ENCODE measurements around a stretch of chr20.

- RRBS, 2 experiments = no CpG with 5 or more reads among the region's 9 CpGs
Measured at GRCh38 chr20:47712958-47713686, 72.2 kb downstream of the SULF2 start.

DNA sequence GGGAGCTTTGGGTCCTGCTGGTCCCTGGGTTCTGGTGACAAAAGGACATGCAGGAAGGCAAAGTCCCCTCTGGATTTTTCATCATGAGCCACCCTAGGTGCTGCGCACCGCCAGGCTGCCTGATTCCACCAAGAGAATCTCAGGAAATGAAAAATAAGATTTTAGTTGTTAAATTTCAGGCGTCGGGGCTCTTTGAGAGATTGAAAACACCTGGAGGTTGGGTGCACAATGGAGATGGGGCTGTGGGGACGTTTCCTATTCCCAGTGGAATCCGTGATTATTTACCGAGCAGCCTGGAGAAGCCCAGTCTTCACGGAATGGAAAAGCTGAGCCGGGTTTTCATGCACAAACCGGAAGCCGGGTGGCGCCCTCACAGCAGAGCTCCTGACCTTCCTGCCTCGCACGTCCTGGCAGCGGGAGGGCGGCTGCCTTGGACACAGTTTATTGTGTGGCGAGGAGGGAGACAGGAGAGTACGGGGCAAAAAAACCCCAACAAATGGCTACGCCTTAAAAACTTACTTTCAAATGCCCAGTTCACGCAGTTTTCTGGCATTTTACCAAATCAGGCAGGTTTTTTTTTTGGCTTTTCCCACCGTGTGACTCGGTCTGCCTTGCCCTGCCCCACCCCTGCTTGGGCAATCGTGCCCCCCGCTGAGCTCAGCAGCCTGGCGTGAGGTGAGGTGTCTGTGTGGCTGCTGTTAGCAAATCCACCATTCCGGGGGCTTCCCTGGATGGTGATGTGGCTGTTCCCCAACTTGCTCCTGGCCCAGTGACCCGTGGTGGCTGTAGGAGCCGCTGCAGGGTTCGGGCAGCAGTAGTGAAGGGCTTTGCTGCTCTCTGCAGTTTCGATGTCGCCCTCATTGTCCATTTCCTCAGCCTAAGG is 187.0 kb upstream of the SULF2 start:
- RRBS, 2 experiments = no CpG with 5 or more reads among the region's 31 CpGs

GRCh38 chr20:48126408-48126834 is 341.1 kb upstream of the SULF2 start:
- RRBS, 2 experiments = no CpG with 5 or more reads among the region's 5 CpGs

- RRBS, 2 experiments = no CpG with 5 or more reads among the region's 18 CpGs
Measured at GRCh38 chr20:48338822-48339563, 488.8 kb downstream of the PREX1 start.

DNA sequence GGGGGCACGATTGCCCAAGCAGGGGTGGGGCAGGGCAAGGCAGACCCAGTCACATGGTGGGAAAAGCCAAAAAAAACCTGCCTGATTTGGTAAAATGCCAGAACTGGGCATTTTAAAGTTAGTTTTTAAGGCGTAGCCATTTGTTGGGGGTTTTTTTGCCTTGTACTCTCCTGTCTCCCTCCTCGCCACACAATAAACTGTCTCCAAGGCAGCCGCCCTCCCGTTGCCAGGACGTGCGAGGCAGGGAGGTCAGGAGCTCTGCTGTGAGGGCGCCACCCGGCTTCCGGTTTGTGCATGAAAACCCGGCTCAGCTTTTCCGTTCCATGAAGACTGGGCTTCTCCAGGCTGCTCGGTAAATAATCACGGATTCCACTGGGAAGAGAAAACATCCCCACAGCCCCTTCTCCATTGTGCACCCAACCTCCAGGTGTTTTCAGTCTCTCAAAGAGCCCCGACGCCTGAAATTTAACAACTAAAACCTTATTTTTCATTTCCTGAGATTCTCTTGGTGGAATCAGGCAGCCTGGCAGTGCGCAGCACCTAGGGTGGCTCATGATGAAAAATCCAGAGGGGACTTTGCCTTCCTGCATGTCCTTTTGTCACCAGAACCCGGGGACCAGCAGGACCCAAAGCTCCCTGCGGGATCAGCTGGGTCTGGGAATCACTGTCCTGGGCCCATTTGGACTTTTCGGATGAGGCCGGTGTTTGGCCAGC is 453.4 kb downstream of the PREX1 start:
- RRBS, 2 experiments = 18 to 51% methylated on average over 2 of the region's 21 CpGs

DNA sequence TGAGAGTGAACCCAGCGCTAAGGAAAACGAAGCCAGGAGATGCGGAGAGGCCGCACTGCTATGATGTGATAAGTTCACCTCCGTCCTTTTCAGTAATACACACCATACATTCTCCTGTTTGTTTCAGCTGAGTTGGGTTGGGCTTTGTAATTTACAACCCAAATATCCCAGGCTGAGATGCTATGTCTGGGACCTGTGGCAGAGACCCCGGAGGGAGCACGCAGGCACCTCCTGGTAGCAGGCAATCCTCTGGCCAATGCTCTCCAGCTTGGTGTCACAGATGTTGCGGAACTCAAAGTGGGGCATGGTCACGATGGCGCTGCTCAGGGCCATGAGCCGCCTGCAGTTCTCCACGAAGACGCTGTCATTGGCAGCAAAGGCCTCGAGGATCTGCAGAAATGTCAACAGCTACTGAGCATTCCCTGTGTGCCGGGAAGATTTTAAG is 177.1 kb downstream of the PREX1 start:
- RRBS, 2 experiments = 94% methylated on average over 1 of the region's 15 CpGs; no CpG with 5 or more reads in 1 of the 2 experiments

DNA sequence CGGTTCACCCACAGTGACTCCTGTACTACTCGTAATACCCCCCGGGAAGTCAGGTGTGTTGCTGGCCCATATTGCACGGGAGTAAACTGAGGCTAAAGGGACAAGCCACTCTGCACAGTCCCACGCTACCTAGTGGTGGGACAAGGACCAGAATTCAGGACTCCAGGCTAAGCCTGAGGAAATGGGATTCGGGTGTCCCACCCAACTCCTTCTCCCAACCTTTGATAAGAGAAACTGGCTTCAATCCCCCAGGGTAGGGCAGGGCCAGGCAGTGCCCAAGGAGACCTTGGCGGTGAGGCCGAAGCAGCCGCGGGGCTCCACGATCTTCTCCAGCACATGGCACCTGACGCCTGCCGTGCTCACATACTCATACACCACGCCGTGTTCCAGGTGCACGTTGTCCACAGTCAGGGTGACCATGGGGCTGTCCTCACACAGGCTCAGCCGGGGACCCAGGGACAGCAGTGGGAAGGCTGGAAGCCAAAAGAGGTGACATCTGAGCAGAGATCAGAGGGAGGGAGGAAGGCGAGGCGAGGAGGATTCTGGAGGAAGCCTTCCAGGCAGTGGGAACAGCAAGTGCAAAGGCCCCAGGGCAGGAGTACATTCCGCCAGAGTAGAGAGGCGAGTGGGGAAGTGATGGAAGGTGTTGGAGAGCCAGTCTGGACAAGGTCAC is 176.6 kb downstream of the PREX1 start:
- RRBS, 2 experiments = 94% methylated on average over 1 of the region's 21 CpGs; no CpG with 5 or more reads in 1 of the 2 experiments

DNA sequence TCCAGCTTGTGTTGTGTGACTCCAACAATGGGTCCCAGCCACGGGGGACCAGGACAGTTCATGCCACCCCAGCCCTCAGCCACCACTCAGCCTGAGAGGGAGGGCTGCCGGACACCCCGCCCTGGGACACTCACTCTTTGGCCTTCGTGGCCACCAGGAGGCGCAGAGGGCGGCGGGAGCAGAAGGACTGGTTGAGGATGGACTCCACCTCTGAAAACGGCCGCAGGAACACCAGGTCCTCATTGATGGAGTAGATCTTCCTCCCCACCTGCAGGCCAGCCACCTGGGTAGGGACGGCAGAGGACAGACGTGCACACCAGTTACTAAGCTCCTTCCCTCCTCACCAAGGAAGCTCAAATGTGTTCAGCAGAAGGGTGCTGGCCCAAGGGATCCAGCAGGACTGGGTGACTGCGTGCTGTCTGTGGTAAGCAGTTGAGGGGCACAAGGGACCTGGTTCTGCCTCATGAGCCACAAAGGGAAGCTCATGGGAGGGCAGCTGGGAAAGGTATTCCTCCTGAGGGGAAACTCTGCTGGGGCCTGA is 170.8 kb downstream of the PREX1 start:
- RRBS, 2 experiments = no CpG with 5 or more reads among the region's 12 CpGs

DNA sequence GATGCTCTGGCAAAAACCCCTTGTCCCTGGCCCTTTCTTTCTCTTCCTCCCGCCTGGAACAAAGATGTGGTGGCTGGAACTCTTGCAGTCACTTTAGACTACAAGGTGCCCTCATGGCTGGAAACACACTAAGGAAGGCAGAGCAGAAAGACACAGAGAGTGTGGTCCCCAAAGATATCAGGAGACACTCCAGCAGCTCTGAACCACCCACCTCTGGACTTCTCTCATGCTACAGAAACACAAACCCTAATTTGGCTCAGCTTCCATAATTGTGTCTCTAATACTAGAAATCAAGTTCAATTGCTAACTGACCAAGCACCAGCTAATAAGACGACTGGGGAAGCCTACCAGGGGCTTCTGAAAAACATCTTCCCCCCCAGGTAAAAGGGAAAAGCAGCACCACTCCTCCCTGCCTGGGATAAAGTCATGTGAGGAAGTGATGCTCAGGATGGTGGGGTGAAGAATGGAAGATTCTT is 160.7 kb downstream of the PREX1 start:
- RRBS, 2 experiments = no CpG with 5 or more reads among the region's 2 CpGs

DNA sequence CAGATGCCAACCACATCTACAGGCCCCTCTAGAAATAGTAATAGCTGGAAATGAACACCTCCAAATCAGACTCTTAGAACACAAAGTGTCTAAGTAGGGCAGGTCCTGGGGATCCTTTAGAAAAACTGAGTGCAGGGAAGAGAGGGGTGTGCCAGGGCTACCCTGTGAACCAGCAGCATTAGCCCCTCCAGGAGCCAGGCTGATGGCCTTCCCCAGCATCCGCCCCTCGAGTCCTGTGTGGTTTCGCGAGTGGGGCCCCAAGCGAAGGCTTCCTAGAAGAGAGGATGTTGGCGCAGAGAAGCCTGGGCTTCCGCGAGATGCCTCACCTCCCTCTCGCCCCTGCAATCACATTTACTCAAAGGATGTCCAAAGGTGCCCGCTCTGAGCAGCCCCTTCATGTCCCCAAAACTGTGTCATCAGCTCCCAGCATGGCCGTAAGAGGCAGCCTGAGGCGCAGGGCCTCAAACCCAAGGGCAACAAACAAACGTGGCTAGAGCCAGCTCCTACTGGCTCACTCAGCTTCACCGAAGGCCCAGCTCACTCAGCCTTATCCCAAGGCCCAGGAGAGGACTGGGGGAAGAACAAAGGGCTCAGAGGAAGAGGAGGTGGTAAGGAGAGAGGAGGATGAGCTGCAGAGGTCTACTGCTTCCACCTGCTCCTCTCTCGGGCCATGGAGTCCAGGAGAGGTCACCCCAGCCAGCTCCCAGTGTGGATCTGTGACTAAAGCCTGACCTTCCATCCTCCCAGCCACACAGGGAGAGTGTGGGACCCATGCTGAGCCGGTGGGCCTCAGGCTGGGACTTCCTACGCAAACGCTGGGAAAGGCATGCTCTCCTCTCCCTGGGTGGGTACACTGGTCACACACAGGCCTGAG is 111.6 kb downstream of the PREX1 start:
- RRBS, 2 experiments = no CpG with 5 or more reads among the region's 18 CpGs

- RRBS, 2 experiments = no CpG with 5 or more reads among the region's 14 CpGs
Measured at GRCh38 chr20:48721911-48722764, 105.7 kb downstream of the PREX1 start.

DNA sequence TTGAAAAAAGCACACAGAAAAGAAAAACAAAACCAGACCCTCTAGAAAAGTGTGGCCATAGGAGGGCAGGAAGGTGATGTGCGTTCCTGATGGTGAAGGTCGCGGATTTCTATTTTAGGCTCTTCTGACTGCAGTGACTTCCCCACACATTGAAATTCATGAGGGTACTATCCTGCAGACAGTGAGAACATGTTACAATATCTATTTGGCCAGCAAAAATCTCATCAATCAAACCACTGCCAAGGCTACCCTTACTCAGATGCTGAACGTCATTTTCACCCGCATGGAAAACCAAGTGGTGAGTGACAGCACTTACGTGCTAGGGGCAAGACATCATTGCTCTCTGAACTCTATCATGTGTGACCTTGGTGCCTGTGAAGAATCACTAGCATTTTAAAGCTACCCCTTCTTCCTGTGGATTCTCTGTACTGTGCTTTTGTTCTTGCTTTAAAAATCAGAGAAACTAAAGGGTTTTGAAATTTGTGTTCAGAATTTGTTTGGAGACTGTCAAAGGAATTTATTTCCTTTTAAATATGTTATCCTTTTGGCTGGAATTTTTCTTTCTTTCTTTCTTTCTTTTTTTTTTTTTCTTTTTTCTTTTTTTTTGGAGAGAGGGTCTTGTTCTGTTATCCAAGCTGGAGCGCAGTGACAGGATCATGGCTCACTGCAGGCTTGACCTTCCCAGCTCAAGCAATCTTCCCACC is 31.2 kb downstream of the ARFGEF2 start:
- RRBS, 2 experiments = no CpG with 5 or more reads among the region's 7 CpGs

- RRBS, 2 experiments = no CpG with 5 or more reads among the region's 8 CpGs
Measured at GRCh38 chr20:49051650-49052692, 5.9 kb downstream of the CSE1L start.

- RRBS, 2 experiments = no CpG with 5 or more reads among the region's 7 CpGs
Measured at GRCh38 chr20:49245659-49246846, 26.8 kb downstream of the DDX27 start.

GRCh38 chr20:49248805-49249630 is 28.8 kb downstream of the ZNFX1 start:
- RRBS, 2 experiments = no CpG with 5 or more reads among the region's 18 CpGs

- RRBS, 2 experiments = no CpG with 5 or more reads among the region's 46 CpGs
Measured at GRCh38 chr20:49278536-49279414, 918 bp upstream of the ZNFX1 start.

- RRBS, 2 experiments = no CpG with 5 or more reads among the region's 5 CpGs
Measured at GRCh38 chr20:49356494-49357084, 78.7 kb upstream of the ZNFX1 start.

DNA sequence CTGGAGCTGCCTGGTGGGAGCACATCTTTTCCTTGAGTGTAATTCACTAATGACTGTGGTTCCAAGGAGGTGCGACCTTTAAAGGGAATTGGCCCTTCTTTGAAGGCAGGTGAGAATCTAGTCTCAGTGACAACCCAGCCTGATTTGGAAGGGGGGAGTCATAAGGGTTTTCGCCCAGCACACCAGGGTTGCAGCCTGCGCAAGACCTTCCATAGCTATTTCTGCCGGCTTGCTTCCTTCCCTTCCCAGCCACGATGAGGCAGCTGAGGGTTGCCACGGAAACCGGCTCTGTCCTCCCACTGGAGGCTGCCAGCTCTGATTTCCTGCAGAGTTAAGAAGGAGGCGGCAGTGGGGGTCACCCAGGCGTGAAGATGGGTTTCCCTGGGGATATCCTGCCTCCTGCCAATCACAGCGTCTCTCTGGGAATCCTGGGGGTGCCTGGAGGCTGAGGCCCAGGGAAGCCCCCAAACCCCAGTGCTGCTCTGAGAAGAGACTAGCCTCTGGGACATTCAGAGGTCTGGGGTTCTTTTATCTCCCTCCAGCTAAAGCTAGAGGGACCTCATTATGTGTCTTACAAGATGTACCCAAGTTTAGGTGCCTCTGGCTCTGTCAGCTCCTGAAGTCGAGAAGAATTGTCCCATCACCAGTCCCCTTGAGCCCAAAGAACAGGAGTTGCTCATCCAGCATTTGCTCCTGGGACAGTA is 23.1 kb upstream of the KCNB1 start:
- RRBS, 2 experiments = 50 to 67% methylated on average over 4 of the region's 11 CpGs

- RRBS, 2 experiments = no CpG with 5 or more reads among the region's 7 CpGs
Measured at GRCh38 chr20:49596219-49596727, 28.3 kb upstream of the PTGIS start.

Measured in Panc1 (cell line).